Renal cortical epithelial cell (primary cell): ENCODE measurements around a stretch of chr7.

- RRBS = no CpG with 5 or more reads among the region's 17 CpGs
Observed at GRCh38 chr7:128954607-128955692, 17.2 kb downstream of the IRF5 start.

DNA sequence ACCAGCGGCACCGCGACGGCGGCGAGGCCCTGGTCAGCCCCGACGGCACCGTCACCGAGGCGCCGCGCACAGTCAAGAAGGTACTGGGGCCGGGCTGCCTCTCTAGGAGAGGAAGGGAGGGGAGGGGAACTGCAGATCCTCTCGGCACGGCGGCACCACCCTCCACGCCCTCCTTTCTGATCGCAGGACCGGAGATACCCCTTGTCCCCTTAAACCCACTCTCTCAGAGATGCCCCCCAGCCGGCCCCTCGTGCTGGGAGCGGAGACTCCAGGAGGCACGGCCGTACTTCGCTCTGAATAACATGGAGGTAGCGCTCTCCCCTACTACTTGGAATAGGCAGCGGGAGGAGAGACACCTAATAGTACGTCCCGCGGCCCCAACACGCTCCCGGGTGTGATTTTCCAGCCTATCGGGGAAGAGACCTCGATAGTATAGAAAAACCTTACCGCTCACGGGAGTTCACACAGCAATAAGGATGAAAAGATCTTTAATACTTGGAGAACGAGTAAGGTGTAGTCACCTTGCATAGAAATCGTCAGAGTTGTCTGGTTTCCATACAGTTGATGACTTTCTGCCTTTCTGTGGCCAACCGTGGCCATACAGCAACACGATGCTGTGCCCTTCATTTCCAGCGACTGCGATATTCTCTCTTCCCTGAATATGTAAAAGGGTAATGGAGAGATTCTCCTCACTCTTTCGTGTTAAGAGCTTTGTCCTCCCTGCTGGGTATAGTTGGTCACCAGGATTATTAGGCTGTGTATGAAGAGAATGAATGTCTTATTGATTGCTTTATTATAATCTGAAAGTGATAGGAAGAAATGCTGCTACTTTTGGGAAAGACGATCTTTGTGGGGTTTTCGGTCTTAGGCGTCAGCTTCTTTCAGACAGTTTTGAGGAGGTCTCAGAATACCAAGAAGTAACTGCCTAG is 794 bp downstream of the AHCYL2 start:
- RRBS = 3% methylated on average over 4 of the region's 47 CpGs

DNA sequence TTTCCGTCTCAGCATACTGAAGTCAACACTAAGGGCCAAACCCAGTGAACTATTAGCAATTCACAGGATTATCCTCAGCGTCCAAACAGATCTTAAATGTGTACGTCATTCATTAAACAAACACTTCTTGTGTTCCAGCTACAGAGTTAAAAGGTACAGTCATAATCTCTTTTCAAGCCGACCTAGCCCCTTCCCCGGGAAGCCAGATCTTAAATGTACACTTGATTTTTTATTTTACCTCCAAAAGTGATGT is 23.9 kb upstream of the STRIP2 start:
- RRBS = no CpG with 5 or more reads among the region's 5 CpGs

GRCh38 chr7:129611221-129611536 is 341 bp upstream of the NRF1 start:
- RRBS = 4% methylated on average over 3 of the region's 17 CpGs

DNA sequence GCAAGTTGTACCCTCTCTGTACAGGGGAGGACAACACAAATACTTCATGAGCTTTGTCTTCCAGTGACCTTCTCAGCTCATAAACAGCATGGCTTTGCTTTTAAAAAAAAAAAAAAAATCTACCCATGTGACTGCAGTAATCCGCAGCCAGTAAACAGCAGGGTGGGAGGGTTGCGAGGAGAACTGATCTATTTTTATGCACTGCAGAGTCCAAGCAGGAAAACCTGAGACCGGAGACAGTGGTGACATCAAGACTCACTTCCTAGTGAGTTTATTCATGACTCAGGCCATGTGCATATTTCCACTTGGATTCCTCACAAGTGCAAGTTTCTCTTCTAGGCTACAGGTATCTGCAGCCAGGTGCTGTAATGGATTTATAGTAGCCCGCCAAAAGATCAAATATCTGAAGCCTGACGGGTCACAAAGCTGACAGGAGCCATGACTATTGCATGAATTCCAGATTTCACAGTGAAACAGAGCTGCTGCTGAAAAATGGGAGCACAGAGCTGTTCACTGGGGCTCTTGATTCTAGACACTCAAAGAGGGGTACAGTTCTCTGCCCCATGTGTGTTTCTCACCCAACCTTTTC is 128.0 kb downstream of the NRF1 start:
- RRBS = no CpG with 5 or more reads among the region's 5 CpGs

DNA sequence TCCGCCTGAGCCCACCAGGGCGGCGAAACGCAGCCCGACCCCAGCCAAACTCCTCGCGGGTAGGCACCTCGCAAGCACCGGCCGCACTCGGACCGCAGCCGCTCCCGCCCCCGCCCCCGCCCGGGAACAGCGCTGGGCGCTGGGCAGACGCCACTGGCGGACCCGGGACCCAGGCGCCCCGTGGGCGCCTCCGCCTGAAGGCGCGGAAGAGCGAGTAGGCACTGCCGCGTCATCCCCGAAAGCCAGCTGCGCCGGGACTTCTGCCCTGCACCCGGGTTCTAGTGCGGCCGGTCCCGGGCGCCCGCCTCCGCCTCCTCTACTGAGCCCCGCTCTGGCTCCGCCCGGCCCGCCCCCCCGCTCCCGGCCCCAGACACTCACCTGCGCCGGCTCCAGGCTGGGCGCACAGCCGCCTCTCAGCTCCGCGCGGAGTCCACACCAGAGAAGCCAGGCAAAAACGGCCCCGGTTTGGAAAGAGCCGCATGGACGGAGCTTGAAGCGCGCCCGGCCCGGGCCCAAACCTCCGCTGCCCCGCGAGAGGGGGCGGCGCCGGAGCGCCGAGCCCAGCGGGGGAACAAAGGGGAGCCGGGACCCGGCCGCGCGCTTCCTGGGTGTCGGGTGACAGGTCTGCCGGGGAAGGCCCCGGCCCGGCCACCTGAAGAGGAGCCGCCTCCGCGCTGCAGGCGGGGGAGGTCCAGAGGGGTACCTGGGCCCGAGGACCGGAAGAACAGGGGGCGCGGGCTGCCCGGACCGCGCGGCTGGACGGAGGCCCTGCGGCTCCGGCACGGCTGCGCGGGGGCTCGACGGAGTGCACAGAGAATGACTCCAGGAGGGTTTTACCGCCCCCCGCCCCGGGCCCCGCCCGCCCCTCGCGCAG is 168.1 kb downstream of the NRF1 start:
- RRBS = 1% methylated on average over 68 of the region's 107 CpGs

DNA sequence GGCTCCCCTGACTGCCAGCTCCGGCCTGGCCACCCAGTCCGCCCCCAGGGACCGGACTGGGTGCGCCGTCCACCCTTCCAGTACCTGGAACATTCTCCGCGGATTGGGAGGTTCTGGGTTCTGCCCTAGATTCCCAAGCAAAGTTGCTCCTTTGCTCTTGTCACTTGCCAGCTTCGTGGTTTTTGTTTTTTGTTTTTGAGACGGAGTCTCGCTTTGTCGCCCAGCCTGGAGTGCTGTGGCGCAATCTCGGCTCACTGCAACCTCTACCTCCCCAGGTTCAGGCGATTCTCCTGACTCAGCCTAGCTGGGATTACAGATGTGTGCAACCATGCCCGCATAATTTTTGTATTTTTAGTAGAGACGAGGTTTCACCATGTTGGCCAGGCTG is 126.6 kb downstream of the UBE2H start:
- RRBS = 5% methylated on average over 1 of the region's 16 CpGs

DNA sequence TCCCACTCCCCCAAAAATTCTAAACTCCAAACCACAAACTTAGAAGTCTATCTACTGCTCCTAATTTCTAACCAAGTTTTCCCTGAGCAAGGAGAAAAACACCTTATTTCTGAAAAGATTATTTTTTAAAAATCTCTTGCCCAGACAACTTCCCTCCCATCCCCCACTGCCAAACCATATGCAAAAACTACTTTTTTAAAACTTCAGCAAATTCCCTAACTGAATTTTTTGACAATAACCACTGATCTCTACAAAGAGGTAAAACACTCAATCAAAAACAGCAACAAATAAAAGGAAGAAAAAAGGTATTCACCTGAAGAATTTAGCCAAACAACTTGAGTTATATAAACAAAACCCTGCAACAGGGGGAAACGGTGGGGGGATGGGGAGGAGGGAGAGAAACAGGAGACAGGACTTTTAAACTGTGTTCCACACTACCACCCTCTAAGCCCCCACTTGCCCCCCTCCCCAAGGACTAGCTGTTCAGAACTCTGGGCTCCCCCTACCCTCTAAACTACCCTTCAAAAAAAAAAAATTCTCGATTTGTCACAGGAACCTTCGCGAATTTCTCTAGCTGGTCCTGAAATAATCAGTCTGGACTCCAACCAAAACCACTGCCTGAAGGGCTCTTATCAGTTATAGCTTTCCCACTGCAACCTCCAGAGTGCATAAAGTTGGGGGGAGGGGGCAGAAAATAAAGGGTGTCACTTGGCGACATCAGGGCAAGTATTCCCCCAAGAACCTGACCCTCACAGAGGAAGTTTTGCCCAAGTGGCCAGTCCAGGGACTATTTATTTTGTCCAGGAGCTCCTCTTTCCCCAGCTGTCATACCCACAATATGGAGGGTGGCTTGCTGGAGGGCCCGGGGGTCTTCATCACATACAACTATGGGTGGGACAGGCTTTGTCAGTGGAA is 1.5 kb downstream of the UBE2H start:
- RRBS = 4% methylated on average over 1 of the region's 6 CpGs

DNA sequence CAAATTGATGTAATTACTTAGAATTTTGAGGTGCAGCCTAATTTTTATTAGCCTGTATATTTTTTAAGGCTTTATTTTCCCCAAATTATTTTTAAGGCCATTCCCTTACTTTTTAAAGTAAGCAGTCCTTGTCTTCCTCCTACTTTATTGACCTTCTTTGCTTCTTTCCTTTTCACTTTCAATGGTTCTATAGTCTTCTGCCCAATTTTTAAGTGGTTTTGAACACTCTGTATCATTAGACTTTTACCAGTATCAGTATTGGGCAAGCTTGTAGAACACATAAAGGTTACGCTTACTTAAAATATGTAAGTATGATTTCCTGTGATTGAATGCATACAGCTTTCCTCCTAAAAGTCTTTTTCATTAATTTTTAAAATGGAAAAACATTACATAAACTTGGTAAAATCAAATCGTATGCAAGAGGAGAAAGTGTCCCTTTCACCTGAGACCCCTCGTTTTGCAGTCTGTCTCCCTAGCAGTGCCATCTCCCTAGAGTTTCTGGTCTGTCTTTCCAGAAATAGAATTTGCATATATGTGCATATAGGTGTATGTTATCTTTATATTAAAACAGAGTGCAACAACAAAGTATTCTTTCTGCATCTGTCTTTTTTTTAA is 15.8 kb downstream of the KLHDC10 start:
- RRBS = no CpG with 5 or more reads among the region's 3 CpGs

- RRBS = no CpG with 5 or more reads among the region's 11 CpGs
Observed at GRCh38 chr7:130116372-130117223, 46.3 kb downstream of the KLHDC10 start.

DNA sequence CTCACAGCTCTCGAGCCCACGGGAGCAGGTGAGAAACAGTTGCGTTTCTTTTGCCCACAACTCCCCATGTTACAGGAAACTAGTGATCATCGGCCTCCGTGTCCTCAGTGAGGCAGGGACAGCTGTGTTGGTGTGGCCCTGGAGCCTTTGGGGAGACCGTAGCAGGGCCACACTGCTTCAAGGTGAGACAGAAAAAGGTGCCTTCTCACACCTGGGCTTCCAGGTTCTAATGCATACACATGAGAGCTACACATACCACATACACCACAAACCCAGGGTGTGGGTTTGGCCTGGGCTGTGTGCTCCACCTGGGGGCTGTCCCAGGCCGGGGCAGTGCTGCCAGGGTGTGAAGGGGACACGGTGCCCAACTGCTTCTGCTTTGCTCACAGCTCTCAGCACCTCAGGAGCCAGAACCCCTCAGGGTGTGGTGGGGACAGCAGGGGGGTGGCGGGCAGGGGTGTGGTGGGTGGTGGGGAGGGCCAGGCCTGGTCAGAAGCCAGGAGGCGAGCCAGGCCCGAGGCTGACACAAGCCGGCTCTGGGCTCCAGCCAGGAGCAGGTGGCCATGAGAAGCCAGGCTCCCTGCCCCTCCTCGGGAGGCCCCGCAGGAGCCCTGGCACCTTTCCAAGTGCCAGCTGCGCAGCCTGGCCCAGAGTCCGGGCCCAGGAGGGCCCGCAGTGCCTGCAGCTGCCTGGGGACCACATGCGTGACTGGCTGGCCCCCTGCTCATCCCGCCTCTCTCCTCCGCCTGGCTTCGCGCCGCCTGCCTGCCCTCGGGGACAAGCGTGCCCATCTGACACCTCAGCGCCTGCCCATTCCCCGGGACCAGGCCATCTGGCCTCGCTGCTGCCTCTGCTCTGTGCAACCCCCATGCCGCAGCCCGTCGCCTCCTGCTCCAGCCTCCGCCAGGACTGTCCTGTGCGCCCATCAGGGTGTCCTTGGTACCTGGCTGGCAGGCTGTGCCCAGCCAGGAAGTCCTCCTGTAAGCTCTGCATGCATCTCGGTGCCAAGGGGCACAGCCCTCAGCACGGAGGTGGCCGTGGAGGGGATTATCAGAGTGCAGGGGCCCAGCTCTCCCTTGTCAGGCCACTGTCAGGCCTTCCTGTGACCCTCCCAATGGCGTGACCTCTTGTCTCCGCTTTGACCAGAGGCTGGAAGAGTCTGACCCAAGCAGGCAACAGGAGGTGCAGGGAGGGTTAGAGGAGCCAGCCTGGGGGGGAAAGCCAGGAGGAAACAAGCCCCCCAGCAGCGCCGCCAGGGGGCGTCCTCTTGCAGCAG is 50.8 kb downstream of the TMEM209 start:
- RRBS = no CpG with 5 or more reads among the region's 41 CpGs

GRCh38 chr7:130157632-130158438 is 47.4 kb downstream of the TMEM209 start:
- RRBS = no CpG with 5 or more reads among the region's 12 CpGs

DNA sequence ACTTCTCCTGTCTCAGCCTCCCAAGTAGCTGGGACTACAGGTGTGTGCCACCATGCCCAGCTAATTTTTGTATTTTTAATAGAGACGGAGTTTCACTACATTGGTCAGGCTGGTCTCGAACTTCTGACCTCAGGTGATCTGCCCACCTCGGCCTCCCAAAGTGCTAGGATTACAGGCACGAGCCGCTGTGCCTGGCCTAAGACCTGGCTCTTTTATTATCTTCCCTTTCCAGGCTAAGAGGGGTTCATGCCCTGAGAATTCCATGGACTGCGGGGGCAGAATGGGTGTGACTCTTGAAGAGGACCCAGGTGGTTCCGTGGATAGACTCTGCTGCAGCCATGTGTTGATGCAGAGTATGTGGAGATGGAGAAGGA is 10.4 kb upstream of the CPA4 start:
- RRBS = no CpG with 5 or more reads among the region's 7 CpGs

DNA sequence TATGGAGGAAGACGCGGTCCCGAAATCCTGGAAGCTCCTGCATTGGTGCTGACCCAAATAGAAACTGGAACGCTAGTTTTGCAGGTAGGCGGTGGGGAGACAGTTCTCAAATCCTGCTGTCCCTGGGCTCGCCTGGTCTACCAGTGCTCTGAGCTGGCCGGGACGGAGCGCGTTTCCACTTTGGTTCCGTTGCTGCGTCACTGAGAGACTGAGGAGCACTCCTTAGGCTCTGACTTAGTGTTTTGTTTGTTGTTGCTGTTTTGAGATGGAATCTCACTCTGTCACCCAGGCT is 15.3 kb downstream of the CPA4 start:
- RRBS = no CpG with 5 or more reads among the region's 12 CpGs

DNA sequence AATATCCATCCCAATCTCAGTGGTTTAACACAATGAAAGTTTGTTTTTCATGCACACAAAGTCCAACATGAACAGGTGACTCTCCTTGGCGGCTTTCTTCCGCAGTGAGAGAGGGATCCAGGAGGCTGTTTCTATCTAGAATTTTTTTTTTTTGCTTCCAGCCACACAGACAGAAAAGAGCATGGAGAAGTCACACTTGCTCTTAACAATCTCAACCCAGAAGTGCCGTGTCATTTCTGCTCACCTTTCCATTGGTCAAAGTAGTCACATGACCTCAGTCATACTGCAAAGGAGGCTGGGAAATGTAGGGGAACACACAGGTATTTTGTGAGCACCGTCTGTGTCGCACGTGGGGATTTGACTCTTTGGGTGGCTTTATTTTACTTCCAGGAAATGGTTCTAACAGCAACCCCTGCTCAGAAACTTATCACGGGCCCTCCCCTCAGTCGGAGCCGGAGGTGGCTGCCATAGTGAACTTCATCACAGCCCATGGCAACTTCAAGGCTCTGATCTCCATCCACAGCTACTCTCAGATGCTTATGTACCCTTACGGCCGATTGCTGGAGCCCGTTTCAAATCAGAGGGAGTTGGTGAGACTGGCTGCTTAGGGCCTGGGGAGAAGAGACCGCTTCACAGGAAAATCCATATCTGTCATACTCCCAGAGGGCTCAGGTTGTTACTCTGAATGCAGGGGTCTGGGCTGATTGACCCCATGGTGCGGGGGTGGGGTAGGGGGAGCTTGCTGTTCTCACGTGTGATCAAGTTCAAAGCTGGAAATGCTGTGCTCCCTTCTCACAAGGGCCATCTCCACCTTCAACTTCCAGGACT is 13.1 kb upstream of the CPA1 start:
- RRBS = no CpG with 5 or more reads among the region's 15 CpGs

GRCh38 chr7:130394243-130394753 is 14.0 kb downstream of the CPA1 start:
- RRBS = no CpG with 5 or more reads among the region's 4 CpGs

- RRBS = no CpG with 5 or more reads among the region's 2 CpGs
Observed at GRCh38 chr7:130421519-130422041, 19.2 kb downstream of the CEP41 start.

GRCh38 chr7:130517541-130518346 is 25.9 kb downstream of the MEST start:
- RRBS = no CpG with 5 or more reads among the region's 5 CpGs

- RRBS = no CpG with 5 or more reads among the region's 3 CpGs
Observed at GRCh38 chr7:130521424-130522339, 29.8 kb downstream of the MEST start.

DNA sequence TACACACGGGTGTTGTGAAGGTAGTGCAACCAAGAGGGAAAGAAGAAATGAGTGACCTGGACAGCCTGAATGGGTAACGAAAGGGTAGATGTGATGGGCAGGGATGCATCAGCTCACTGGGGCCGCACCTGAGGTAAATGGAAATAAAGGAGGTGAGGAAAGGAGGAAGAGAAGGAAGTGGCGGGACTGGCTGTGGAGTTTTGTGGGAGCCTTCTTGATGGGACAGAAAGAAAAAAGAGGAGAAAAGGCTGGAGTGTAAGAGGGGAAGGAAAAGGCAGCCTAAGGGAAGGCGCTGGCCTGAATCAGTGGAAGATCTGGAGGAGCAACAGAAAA is 34.0 kb downstream of the MEST start:
- RRBS = no CpG with 5 or more reads among the region's 5 CpGs